Mammary microvascular endothelial cell (primary cell): ENCODE data around the gene NPTX2.

DNA sequence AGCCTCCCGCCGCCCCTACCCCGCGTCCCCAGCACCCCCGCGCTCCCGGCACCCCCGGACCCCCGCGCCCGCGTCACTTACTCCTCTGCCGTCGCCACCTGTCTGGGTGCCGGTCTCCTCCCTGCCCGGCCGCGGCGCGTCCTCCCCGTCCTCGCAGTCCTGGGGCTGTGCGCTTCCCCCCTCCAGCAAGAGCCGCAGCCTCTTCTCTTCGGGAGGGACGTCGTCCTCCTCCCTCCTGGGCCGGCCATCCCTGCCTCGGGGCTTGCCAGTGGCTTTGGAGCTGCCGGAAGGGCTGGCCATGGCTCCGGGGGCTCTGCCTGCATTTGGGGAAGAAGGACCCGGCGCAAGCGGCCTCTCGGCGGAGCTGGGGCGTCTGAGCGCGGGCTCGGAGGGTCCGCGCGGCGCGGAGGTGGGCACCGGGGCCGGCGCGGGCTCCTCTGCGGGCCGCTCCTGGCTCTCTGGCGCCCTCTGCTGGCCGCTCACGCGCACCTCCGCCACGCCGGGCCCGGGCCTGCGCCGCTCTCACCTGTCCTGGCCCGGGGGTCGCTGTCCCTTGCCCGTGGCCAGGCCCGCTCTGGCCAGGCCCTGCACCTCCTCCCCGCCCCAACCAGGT, 55.9 kb upstream of the ASNS start:
- RAMPAGE, long total RNA: no peak

DNA sequence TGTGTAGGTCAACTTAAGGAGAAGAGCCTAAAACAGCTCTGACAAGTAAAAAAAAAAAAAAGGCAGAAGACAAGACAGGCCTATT, 293 bp upstream of the LMTK2 start:
- RAMPAGE, long total RNA: no peak

DNA sequence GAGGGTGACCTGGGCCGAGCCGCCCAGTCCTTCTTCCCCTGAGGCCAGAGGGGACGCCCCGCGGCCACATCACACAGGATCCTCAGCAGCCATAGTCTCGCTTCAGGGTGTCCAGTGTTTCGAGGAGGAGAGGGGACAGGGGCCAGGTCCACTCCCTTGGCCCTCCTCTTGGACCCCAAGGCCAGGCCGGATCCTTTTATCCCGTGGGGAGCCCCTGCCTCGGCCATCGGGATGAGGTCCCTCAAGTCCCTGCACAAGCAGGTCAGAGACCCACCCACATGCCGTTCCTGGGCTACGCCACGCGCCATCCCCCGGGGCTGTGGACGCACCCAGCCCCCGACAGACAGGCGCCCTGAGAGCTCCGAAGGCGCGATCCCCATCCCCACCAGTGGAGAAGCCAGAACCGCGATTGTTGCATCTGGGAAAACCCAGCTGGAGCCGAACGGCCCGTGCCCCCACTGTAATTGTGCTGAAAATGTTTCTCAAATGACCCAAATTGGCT, 3.7 kb downstream of the BHLHA15 start:
- RAMPAGE, long total RNA: no peak

- RAMPAGE, long total RNA: no peak
Observed at GRCh38 chr7:98276188-98276841, 5.2 kb upstream of the BRI3 start.

GRCh38 chr7:98280553-98281099, 860 bp upstream of the BRI3 start:
- RAMPAGE, long total RNA: no peak

DNA sequence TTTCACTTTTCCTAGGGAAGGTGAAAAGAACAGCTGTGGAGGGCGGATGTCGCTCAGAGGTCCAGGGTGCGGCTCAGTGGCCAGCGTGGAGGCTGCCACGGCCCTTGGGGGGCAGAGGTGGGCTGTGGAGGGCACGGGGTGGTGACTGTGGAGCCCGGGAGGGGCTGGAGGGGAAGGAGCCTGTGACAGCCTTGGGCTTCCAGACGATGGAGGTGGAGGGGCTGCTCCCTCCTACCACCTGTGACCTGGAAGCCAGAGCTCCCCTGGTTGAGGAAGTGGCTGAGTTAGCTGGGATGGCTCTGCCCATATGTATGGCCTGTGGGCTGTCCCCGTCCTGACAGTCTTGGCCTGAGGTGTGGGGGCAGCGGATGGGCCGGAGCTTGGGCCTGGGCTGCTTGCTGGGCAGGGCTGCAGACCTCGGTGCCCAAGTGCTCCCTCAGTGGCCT, 3.7 kb downstream of the BRI3 start:
- RAMPAGE, long total RNA: no peak

DNA sequence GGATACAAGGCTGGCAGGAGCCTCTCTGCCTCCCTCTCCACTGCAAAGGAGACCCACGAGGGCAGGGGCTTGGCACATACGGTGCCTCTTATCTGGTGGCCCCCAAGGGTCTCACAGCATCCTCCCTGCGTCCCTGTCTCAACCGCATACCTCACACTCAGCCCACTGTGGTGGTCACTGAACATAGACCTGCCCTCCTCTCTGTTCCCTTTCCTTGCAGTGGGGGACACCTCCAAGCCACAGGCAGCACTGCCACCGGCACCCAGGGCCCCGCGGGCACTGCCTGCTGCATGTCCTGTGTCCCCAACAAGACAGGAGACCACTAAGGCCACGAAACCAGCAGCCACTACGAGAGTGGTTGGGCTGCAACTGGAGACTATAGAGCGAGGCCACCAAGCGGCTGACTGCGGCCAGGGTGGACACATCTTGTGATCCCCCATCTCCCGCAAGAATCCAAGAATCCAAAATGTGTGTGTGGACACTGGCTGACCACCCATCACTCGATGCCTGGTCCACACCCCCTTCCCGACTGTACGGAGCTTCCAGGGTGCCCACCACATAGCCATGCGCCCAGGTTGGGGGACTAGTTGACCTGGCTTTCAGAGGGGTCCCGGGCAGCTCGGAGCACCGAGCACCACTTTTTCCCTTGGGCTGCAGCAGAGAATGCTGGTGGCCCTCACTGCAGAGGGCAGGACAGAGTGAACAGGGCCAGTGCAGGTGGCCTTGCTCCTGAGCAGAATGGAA, 15.4 kb downstream of the BRI3 start:
- RAMPAGE, long total RNA: no peak

- RAMPAGE, long total RNA: no peak
Observed at GRCh38 chr7:98301734-98302330, 20.3 kb downstream of the BRI3 start.

- RAMPAGE, long total RNA: no peak
Observed at GRCh38 chr7:98366602-98366991, 34.3 kb downstream of the BAIAP2L1 start.

DNA sequence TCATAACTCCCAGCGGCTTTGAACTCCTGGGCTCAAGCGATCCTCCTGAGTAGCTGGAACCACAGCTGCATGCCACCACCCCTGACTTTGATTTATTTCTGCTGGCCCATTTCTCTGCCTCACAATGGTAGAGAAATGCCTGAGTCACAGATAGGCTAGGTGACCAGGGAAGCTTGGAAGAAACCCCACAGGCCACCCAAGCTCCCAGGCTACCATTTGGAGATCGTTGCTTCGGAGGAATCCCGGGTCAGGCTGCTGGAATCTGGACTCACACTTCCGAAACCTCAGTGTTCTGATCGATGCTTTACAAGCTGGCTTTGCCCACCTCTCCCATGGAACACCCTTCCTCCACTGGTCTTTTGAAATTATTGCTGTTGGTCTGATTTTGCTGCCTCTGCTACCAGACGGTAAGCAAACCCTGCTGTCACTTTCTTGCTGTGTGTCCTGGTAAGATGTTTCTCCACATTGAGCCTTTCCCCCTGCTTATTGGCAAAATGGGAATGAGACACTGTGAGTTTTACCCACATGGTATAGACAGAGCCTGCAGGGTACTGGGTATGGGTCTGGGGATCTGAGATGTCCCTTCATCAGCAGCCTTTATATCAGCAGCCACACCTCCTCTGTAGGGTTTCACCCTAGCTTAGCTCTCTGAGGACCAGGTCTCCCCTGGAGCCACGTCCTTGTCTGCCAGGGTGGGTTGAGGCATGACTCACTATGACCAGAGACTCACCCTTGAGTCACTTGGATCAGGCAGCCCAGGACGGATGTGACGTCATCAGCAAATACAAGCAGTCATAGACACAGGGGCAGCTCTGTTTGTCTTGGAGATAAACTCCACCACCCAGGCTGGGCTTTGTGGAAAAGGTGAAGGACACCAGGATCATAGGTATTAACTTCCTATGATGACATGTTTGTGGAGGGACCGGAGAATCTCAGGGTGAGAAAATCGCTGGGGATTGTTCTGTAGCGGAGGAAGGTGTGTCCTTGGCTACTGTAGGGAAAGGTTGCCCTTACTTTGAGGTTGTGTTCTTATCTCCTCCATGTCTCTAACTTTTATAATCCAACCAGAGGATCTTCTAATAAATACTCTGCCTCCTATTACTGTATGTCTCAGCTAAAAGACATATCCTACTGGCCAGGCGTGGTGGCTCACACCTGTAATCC, 17.8 kb upstream of the BAIAP2L1 start:
- RAMPAGE, long total RNA: no peak

- RAMPAGE, long total RNA: no peak
Observed at GRCh38 chr7:98616829-98617762, at the start of gene NPTX2. NPTX2 (plus strand) TSS chr7:98617285.

DNA sequence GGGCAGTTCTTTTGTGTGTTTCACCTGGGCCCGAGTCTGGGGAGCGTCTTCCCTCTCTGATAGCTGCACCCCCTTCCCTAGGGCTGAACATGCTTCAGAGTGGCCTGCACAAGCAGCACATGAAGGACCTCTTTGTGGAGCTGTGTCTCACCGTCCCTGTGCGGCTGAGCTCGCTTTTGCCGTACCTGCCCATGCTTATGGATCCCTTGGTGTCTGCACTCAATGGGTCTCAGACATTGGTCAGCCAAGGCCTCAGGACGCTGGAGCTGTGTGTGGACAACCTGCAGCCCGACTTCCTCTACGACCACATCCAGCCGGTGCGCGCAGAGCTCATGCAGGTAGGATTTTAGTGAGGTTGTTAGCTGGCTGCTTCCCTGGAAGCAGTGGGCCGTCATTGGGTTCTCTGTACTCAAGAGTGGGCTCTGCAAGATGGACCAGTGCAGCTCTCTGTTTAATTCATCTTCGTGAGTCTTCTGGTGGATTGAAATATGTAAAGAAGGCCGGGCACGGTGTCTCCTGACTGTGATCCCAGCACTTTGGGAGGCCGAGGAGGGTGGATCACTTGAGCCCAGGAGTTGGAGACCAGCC, 39.1 kb downstream of the TRRAP start:
- RAMPAGE, long total RNA: no peak

- RAMPAGE, long total RNA: no peak
Observed at GRCh38 chr7:99200911-99201553, 6.9 kb downstream of the KPNA7 start.

DNA sequence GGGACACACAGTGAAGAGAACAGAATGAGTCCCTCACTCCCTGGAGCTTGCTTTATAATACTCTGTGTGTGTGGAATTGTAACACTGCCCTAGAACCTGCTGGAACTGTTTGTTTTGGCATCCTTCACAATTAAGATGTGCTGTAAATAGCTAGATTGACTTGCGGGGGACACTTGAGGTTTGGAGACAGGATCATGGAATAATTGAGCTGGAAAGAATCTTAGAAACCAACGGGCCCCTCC, 57.7 kb upstream of the ARPC1A start:
- RAMPAGE, long total RNA: no peak

DNA sequence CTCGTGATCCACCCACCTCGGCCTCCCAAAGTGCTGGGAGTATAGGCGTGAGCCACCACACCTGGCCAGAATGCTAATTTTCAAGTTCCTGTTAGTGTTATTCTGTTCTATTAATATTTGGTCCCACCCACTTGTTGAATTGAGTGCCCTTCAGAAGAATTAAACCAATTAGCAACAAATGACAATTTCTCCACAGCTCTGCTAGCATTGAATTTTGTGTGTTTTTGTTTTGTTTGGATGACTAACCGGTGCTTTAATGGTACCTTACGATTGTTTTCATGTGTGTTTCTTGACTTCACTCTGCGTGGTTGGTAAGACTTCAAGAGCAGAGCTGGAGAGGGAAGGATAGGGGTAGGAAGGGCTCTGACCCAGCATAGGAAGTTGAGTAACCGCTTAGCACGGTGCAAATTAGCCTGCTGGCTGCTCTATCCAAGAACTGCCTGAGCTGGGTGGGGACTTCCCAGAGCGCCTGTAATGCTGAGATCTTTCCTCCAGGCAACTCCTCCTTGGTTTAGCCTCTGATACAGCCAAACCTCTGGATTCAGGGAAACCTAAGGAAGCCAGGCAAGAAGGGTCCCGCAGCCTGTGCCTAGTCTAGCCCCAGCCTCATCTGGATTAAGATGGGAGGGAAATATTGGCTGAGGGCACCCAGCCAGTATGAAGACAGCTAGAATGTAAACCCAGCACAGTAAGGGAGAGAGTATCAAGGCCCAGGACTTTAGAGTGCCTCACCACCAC, 4.6 kb downstream of the ARPC1B start:
- RAMPAGE, long total RNA: no peak

GRCh38 chr7:99393855-99394165, 14.6 kb downstream of the PDAP1 start:
- RAMPAGE, long total RNA: no peak

- RAMPAGE, long total RNA: no peak
Observed at GRCh38 chr7:99409306-99409597, 483 bp downstream of the BUD31 start.

GRCh38 chr7:99469233-99469927, 3.3 kb upstream of the ZNF789 start:
- RAMPAGE, long total RNA: no peak

DNA sequence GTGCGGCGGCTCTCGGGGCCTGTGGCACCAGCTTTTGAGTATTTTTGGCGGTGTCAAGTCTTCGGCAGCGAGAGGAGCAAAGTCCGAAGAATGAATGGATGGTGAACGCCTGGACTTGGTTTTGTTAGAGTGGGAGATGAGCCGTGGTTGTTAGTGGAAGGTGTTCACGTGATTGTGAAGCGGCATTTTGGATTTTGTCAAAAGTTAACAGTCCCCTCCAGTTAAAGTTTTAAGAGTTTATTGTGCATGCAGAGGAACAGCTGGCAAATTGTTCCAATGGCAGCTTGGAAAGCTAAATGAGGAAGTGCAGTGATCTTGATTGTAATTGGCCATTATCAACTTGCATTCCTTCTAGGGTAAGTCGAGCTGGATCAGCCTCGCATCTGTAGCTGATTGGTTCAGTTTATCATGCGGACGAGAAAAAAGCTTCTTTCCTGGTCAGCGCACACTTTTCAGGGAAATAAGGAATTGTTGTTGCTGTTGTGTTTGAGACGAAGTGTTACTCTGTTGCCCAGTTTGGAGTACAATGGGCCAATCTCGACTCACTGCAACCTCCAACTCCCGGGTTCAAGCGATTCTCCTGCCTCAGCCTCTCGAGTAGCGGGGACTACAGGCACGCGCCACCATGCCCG, 577 bp downstream of the ZNF789 start:
- RAMPAGE, long total RNA: no peak

DNA sequence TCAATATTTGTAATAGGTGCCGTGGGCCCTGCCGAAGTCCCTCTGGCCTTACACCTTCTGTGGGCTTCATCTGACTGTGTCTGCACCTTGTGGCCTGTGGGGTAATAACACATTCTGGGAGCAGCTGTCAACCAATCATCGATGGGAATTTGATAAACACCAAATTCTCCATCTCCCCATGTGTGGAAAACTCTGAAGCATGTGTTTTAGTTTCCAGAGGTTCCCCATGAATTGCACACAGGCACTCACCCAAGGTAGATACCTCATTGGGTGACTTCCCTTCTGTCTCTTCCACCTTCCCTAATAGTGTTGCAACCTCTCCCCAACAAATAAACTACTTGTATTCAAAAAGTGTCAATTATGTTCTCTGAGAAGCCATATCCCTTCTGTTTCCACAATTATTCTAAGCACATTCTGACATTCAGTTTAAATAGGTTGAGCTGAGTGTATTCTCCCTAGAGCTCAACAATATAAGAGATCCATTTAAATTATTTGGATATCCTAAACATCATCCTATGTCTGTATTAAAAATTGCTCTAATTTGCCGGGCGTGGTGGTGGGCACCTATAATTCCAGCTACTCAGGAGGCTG, 10.7 kb downstream of the ZNF394 start:
- RAMPAGE, long total RNA: no peak